GM12878 (cell line): Measurements from ENCODE around the gene OGFRL1.

- RAMPAGE, long total RNA: no peak
- RRBS, 2 experiments: no CpG with 5 or more reads among the region's 14 CpGs
CAGE:
- cytosol, long polyA minus RNA: no peak
- cytosol, long polyA plus RNA: no peak
- long polyA plus RNA: no peak
- nucleolus, long total RNA: no peak
- nucleus, long polyA plus RNA: no peak
- nucleus, long total RNA: no peak
These were observed 505.4 kb downstream of the PRIM2 start for GRCh38 chr6:57822911-57823141.

DNA sequence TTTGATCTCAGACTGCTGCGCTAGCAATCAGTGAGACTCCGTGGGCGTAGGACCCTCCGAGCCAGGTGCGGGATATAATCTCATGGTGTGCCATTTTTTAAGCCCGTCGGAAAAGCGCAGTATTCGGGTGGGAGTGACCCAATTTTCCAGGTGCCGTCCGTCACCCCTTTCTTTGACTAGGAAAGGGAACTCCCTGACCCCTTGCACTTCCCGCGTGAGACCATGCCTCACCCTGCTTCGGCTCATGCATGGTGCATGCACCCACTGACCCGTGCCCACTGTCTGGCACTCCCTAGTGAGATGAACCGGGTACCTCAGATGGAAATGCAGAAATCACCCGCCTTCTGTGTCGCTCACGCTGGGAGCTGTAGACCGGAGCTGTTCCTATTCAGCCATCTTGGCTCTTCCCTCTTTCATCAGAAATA, 1663.9 kb downstream of the KHDRBS2 start:
- RAMPAGE, long total RNA: no peak
- RRBS, 2 experiments: no CpG with 5 or more reads among the region's 20 CpGs
CAGE:
- cytosol, long polyA minus RNA: no peak
- cytosol, long polyA plus RNA: no peak
- long polyA plus RNA: no peak
- nucleolus, long total RNA: no peak
- nucleus, long polyA plus RNA: no peak
- nucleus, long total RNA: no peak

GRCh38 chr6:61156519-61156882, 1129.5 kb downstream of the KHDRBS2 start:
- RAMPAGE, long total RNA: no peak
CAGE:
- cytosol, long polyA minus RNA: no peak
- cytosol, long polyA plus RNA: no peak
- long polyA plus RNA: no peak
- nucleolus, long total RNA: no peak
- nucleus, long polyA plus RNA: no peak
- nucleus, long total RNA: no peak

DNA sequence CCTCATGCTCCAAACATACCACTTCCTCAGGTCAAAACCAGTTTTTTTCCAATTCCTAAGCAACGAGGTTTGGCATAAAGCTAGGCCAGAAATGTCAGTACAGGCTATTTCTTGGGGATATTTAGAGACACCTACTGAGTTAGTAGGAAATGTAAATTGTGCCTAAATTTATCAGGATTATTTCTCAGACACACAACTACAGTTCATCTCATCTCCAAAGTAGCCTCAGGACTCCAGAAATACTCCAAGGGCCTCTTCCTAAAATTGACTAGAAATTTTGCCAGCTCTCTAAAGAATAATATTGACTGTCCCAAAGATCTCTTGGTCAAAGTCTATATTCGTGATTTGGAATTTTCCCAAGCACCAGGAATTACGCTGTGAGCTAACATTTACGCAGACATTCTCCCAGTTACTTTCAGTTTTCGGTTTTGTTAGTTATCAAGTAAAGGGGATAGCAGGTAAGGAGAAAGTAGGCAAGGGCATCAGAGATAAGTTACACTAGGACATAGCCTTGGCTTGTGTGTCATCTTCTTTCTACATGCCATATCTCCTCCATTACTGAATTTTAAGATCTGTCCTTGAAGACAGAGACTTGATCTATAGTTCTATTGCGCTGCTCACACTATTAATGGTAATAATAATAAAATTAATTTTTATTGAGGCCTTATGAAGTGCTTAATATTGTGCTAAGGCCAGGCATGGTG, 91.2 kb upstream of the LGSN start:
- RAMPAGE, long total RNA: no peak
- RRBS, 2 experiments: no CpG with 5 or more reads among the region's 6 CpGs
CAGE:
- cytosol, long polyA minus RNA: no peak
- cytosol, long polyA plus RNA: no peak
- long polyA plus RNA: no peak
- nucleolus, long total RNA: no peak
- nucleus, long polyA plus RNA: no peak
- nucleus, long total RNA: no peak

DNA sequence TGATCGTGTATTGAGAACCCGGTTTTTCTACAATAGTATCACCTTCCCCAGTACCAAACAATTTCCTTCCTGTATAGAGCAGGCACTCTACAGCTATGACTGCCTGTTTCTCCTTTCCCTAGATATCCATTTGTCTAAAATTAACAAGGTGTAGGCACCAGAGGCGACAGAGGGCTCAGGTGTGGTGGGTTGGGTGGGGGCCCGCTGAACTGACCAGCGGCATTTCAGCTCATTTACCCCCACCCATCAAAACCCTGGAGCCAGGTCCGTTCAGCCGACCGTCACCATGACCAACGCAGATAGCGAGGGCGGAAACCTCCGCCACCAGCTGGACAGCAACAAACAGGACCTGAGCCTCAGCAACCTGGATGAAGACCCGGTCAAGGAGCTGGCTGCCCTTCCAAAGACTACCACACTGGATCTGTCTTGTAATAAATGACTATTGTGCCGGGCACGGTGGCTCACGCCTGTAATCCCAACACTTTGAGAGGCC, 120.7 kb upstream of the LGSN start:
- RAMPAGE, long total RNA: no peak
- RRBS, 2 experiments: 100% methylated on average over 1 of the region's 16 CpGs
CAGE:
- cytosol, long polyA minus RNA: no peak
- cytosol, long polyA plus RNA: no peak
- long polyA plus RNA: no peak
- nucleolus, long total RNA: no peak
- nucleus, long polyA plus RNA: no peak
- nucleus, long total RNA: no peak

DNA sequence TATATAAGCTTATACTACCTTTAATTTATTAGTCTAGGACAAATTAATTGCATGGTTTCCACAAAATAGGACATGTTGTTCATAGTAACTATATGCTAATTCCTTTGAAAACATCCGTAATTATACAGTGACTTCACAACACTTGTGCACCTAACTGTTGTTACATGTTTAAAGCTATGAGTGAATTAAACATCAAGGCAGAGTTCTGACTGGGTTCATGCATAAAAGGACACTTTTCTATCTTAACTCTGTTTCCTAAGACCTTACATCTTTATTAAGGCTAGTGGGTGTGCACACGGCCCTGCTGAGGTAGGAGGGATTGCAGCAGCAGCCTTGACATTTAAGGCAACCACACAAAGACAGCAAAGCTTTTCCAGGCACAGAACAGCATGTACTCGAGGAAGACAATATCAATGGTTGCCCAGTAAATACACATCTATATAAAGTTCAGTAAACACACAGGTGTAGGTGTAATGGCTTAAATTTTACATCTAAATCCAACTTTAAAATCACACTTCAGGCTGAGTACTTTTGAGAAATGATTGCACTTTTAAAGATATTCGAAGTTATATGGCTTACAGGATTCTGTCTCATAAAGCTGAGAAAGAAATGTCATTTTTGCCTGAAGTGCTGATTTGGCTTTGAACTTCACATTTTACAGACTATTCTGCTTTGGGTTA, 79.8 kb upstream of the PTP4A1 start:
- RAMPAGE, long total RNA: no peak
- RRBS, 2 experiments: no CpG with 5 or more reads among the region's 4 CpGs
CAGE:
- cytosol, long polyA minus RNA: no peak
- cytosol, long polyA plus RNA: no peak
- long polyA plus RNA: no peak
- nucleolus, long total RNA: no peak
- nucleus, long polyA plus RNA: no peak
- nucleus, long total RNA: no peak

- RAMPAGE, long total RNA: no peak
- RRBS, 2 experiments: no CpG with 5 or more reads among the region's 1 CpG
CAGE:
- cytosol, long polyA minus RNA: no peak
- cytosol, long polyA plus RNA: no peak
- long polyA plus RNA: no peak
- nucleolus, long total RNA: no peak
- nucleus, long polyA plus RNA: no peak
- nucleus, long total RNA: no peak
These were observed 41.3 kb upstream of the PTP4A1 start for GRCh38 chr6:63530922-63531391.

GRCh38 chr6:63573381-63574328, 1.4 kb downstream of the PTP4A1 start:
- RAMPAGE, long total RNA: no peak
- RRBS, 2 experiments: 1 to 3% methylated on average over 7 of the region's 56 CpGs
CAGE:
- cytosol, long polyA minus RNA: no peak
- cytosol, long polyA plus RNA: no peak
- long polyA plus RNA: no peak
- nucleolus, long total RNA: no peak
- nucleus, long polyA plus RNA: no peak
- nucleus, long total RNA: no peak

DNA sequence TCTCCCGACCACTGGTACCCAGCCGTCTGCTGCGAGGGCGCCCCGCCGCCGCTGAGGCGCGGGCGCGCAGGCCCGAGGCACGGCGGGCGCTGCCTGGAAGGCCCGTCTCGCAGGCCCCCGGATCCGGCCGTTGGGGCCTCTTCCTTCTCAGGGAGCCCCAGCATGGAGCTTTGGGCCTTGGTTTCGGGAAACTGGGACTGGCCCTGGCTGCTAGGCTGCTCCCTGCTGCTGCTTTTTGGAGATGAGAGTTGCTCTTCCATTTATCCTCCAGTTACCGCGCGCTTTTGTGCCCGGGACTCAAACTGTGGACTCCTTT, 787 bp downstream of the PHF3 start:
- RAMPAGE, long total RNA: no peak
- RRBS, 2 experiments: no CpG with 5 or more reads among the region's 25 CpGs
CAGE:
- cytosol, long polyA minus RNA: no peak
- cytosol, long polyA plus RNA: no peak
- long polyA plus RNA: no peak
- nucleolus, long total RNA: no peak
- nucleus, long polyA plus RNA: no peak
- nucleus, long total RNA: no peak

DNA sequence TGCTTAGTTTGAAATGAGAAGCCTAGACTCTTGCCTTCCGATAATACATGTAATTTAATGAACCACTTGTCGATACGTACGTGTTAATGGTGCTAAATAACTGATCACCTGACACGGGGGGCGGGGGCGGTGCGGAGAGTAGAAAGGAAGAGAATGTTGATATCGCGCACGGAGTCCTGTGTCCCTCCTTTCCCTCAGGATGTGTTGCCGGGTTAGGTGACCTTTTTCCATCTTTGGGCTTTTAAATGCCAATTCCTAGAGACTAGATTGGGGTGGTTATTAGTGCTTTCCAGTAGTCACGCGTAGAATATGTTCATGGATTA, 1.1 kb downstream of the PHF3 start:
- RAMPAGE, long total RNA: no peak
- RRBS, 2 experiments: no CpG with 5 or more reads among the region's 14 CpGs
CAGE:
- cytosol, long polyA minus RNA: no peak
- cytosol, long polyA plus RNA: no peak
- long polyA plus RNA: no peak
- nucleolus, long total RNA: start-site peak on the minus strand centred at position 87 of the sequence, 57 bp wide, 7 reads
- nucleus, long polyA plus RNA: no peak
- nucleus, long total RNA: no peak

- RAMPAGE, long total RNA: no peak
- RRBS, 2 experiments: no CpG with 5 or more reads among the region's 13 CpGs
CAGE:
- cytosol, long polyA minus RNA: no peak
- cytosol, long polyA plus RNA: no peak
- long polyA plus RNA: no peak
- nucleolus, long total RNA: no peak
- nucleus, long polyA plus RNA: no peak
- nucleus, long total RNA: no peak
These were observed 754.2 kb upstream of the ADGRB3 start for GRCh38 chr6:67880594-67881495.

DNA sequence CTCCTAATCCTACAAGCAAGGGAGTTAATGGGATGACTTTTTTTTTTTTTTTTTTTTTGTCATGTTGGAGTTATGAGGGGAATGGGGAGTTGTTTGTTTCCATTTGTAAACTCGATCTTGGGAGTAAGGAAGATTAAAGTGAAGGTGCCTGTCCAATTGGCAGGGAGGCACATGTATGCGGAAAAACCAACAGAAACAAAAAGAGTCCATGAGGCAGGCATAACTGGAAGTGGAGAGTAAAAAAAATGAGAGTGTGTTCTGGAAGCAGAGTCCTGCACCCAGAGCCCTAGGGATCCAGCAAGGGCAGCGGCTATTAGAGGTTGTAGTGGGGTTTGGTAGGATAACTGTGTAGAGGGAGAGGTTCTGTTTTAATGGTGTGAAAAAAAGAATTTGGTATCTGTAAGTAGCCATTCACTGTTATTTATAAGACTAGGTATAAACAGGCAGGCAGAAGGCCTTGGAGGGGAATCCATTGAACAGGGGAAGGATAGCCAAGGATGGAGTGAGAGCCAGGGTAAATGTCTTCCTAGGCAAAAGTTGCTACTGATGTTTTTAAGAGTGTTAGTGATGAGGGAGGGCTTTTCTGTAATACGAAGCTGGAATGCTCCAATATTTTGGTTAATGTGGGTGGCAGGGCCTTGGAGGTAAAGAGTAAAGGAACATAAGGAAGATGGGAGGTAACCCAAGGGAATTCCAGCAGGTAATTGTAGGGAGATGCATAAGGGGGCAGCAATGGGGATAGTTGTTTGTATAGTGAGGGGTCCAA, 752.8 kb upstream of the ADGRB3 start:
- RAMPAGE, long total RNA: no peak
- RRBS, 2 experiments: no CpG with 5 or more reads among the region's 4 CpGs
CAGE:
- cytosol, long polyA minus RNA: no peak
- cytosol, long polyA plus RNA: no peak
- long polyA plus RNA: no peak
- nucleolus, long total RNA: no peak
- nucleus, long polyA plus RNA: no peak
- nucleus, long total RNA: no peak

- RAMPAGE, long total RNA: no peak
- RRBS, 2 experiments: 1 to 2% methylated on average over 20 to 28 of the region's 73 CpGs
CAGE:
- cytosol, long polyA minus RNA: no peak
- cytosol, long polyA plus RNA: no peak
- long polyA plus RNA: no peak
- nucleolus, long total RNA: no peak
- nucleus, long polyA plus RNA: no peak
- nucleus, long total RNA: no peak
These were observed 535 bp upstream of the ADGRB3 start for GRCh38 chr6:68634267-68635227.

GRCh38 chr6:68639866-68640826, 5.1 kb downstream of the ADGRB3 start:
- RAMPAGE, long total RNA: no peak
- RRBS, 2 experiments: no CpG with 5 or more reads among the region's 14 CpGs
CAGE:
- cytosol, long polyA minus RNA: no peak
- cytosol, long polyA plus RNA: no peak
- long polyA plus RNA: no peak
- nucleolus, long total RNA: no peak
- nucleus, long polyA plus RNA: no peak
- nucleus, long total RNA: no peak

DNA sequence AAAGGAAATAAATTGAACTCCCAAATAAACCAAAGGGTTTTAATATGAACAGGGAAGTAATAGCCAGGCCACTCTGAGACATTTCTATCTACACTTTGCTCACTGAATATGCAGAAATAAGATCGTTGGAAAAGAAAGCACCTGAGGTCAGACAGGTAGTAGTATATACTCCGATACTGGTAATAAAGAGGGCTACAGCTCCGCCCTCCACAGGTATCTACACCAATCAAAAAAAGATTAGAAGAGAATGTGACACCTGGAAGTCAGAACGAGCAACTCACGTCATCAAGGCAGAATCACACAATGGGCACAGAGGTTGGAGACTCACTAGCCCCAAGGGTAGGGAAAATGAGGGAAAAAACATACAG, 813 bp downstream of the LMBRD1 start:
- RAMPAGE, long total RNA: no peak
- RRBS, 2 experiments: no CpG with 5 or more reads among the region's 5 CpGs
CAGE:
- cytosol, long polyA minus RNA: no peak
- cytosol, long polyA plus RNA: no peak
- long polyA plus RNA: no peak
- nucleolus, long total RNA: no peak
- nucleus, long polyA plus RNA: no peak
- nucleus, long total RNA: no peak

- RAMPAGE, long total RNA: no peak
- RRBS, 2 experiments: no CpG with 5 or more reads among the region's 4 CpGs
CAGE:
- cytosol, long polyA minus RNA: no peak
- cytosol, long polyA plus RNA: no peak
- long polyA plus RNA: no peak
- nucleolus, long total RNA: no peak
- nucleus, long polyA plus RNA: no peak
- nucleus, long total RNA: no peak
These were observed 15.0 kb downstream of the COL19A1 start for GRCh38 chr6:69881353-69881768.

GRCh38 chr6:70241727-70242652, 60.9 kb downstream of the COL9A1 start:
- RAMPAGE, long total RNA: no peak
- RRBS, 2 experiments: no CpG with 5 or more reads among the region's 11 CpGs
CAGE:
- cytosol, long polyA minus RNA: no peak
- cytosol, long polyA plus RNA: no peak
- long polyA plus RNA: no peak
- nucleolus, long total RNA: no peak
- nucleus, long polyA plus RNA: no peak
- nucleus, long total RNA: no peak

DNA sequence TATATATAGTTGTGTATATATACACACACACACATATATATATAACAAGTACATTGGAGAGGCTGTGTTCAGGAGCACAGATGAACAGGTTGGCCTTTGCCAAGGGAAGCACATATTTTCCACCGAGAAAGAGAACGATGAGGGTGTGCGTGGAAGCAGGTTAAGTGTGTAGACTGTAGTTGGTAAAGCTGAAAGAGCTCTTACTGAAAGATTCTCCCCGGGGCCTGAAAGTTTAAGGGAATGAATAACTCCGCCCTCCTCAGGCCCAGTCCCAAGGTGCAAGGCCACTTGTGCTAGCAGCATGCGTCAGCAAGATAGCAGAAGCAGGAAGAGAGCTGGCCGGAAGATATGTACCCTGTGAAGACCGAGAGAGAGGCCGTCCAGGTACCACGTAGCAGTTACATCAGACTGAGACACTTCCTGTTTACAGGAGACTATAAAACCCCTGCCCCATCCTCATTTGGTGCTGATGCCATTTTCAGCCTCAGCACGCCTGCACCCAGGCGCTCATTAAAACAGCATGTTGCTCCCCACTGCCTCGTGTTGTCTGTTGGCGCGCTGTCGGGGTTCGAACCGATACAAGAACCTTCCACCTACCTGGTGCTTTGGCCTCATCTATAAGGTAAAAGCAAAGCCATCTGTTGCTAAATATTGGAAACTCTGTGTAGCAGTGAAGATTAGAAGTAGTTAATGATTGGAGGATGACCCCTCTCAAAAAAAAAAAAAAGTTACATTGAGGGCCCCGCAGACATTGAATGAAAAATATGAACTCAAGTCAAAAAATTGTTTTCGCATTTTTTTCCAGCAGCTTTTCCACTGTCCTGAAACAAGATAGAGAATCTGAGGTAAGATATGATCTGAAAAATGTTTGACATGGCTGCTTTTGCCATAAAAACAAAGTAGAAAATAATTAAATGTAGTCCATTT, 18.6 kb upstream of the FAM135A start:
- RAMPAGE, long total RNA: no peak
- RRBS, 2 experiments: no CpG with 5 or more reads among the region's 20 CpGs
CAGE:
- cytosol, long polyA minus RNA: no peak
- cytosol, long polyA plus RNA: no peak
- long polyA plus RNA: no peak
- nucleolus, long total RNA: no peak
- nucleus, long polyA plus RNA: no peak
- nucleus, long total RNA: no peak

GRCh38 chr6:70782861-70784160, 115.6 kb downstream of the SMAP1 start:
- RAMPAGE, long total RNA: no peak
- RRBS, 2 experiments: no CpG with 5 or more reads among the region's 31 CpGs
CAGE:
- cytosol, long polyA minus RNA: no peak
- cytosol, long polyA plus RNA: no peak
- long polyA plus RNA: no peak
- nucleolus, long total RNA: no peak
- nucleus, long polyA plus RNA: no peak
- nucleus, long total RNA: no peak

DNA sequence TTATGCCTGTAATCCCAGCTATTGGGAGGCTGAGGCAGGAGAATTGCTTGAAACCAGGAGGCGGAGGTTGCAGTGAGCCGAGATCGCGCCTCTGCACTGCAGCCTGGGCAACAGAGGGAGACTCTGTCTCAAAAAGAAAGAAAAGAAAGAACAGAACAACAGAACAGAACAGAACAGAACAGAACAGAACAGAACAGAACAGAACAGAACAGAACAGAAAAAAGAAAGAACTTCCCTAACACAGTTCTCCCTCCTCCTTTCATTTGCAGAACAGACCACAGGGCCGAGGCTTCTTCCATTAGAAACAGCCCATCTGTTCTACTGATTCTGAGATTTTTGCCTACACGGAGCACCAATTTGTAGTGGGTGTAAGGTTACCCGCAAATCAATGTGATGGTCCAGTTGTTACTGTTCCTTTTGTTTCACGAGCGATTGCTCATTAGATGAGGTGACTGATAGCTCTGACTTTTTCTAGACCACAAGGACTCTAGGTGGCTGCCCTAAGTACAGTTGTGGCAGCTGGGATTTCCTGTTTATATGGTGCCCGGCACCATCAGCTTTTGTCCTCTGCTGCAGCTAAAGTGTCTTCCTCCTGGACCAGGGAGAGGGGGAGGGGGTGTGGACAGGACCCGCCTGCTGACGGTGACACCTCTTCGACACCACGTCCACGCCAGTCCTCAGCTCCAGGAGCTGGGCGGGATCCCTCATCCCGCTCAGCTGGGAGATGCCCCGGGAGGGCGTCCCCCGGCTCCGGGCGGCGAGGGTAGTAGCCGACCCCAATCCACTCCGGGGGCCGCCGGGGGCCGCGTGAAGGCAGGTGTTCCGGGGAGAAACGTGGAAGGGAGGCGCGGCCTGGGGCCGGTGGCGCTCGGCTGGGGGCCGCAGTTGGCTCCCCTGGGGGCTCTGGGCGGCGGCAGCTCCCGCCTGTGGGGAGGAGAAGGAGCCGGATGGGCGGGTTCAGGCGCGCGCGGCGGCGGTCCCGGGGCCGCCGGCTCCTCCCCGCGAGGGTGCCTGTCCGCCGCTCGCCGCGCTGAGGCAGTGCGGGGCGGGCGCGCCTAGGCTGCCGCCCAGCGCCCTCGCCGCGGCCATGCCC, at the start of gene OGFRL1:
TSS of gene OGFRL1 (plus strand) at position 1,038 of the 1,093 bp plus-strand sequence.
- RAMPAGE, long total RNA: no peak
- RRBS, 2 experiments: 2 to 5% methylated on average over 18 to 34 of the region's 67 CpGs
CAGE:
- cytosol, long polyA minus RNA: no peak
- cytosol, long polyA plus RNA: no peak
- long polyA plus RNA: no peak
- nucleolus, long total RNA: no peak
- nucleus, long polyA plus RNA: no peak
- nucleus, long total RNA: no peak